GM06990 (cell line): ENCODE measurements around the gene CEP57L1.

DNA sequence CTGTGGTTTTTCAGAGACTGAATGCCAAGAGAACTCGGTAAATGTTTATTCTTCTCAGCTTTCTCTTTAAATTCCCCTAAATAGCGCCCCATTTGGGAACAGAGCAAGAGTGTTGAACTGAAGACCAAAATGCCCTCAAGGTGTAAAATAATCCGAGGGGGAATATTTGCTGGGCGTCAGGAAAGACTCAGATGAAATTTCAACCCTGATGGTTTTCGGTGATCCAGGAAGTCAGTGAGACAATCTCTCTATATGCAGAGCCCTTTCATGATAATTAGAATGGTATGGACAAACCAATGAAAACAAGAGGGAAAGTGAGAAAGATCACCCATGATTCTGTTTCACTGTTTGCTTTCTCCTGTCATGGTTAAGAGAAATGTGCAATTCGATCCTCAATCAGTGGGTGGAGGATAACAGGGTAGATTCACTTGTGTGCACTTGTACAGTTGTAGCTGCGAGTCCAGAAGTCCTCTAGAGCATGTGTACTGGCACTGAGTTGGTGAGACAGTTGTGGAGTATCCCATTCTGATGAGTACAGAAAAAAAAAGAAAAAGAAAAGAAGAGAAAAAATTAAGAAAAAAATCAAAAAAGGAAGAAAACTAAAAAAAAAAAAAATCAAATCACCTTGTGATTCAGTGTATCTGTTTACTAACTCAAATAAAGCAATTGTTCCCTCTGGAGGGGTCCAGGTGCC lies 165.0 kb downstream of the SCML4 start:
- RRBS: no CpG with 5 or more reads among the region's 7 CpGs

DNA sequence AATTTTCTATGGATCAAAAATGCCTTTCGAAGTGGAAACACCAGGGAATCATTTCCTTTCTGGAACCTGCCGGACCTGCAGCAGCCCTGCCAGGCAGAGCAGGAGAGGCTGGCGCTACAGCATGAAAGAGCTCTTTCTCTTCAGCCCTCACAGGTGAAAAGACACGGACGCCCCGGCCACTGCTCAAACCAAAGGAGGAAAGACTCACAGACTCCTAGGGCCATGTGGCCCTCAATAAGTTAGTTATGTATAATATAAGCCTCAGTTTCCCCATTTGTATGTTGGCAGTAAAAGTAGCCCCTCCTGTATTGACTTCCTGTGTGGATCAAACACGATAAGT lies 8.3 kb downstream of the SCML4 start:
- RRBS: 37% methylated on average over 3 of the region's 7 CpGs

DNA sequence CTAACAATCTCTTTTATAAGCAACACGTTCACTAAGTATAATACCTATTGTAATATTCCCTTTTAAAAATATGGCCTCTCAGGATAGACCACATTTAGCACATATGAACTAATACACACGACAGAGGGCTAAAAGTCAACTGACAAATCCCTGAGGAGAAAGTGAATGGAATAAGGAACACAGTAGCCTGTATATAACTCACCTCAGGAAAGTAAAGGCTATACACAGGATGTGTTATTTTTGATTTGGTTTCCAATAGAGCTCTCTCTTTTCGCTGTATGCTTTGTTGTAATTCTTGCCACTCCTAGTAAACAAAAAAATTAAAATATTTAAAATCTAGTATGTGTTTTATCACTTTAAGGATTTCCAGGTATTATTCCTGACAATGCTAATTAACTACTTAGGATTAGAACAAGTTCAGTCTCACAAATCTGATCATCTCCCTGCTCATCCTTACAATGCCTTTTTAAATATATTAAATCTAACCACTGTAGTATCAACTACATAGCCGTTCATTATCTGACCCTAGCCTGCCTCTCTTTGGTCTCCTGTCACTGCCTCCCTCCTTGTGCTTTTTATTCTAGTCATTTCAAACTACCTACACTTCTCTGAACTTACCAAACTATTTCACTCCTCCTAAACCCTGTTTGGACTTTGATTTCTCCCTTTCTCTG lies 57.0 kb upstream of the SCML4 start:
- RRBS: no CpG with 5 or more reads among the region's 4 CpGs

DNA sequence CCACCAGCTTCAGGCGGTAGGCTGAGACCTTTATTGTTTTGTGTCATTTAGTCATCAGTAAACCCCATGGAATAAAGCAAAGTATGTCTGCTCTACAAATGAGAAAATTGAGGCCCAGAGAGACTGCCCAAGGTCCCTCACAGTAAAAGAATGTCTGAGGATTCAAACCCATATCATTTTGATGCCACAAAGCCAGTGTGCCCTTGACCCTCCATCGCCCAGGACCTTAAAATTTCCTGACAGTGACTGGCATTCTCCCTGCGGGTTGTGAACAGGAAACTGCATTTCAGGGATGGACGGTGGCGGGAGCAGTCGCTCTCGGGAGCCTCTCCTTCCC lies 1.2 kb upstream of the SEC63 start:
- RRBS: no CpG with 5 or more reads among the region's 7 CpGs

DNA sequence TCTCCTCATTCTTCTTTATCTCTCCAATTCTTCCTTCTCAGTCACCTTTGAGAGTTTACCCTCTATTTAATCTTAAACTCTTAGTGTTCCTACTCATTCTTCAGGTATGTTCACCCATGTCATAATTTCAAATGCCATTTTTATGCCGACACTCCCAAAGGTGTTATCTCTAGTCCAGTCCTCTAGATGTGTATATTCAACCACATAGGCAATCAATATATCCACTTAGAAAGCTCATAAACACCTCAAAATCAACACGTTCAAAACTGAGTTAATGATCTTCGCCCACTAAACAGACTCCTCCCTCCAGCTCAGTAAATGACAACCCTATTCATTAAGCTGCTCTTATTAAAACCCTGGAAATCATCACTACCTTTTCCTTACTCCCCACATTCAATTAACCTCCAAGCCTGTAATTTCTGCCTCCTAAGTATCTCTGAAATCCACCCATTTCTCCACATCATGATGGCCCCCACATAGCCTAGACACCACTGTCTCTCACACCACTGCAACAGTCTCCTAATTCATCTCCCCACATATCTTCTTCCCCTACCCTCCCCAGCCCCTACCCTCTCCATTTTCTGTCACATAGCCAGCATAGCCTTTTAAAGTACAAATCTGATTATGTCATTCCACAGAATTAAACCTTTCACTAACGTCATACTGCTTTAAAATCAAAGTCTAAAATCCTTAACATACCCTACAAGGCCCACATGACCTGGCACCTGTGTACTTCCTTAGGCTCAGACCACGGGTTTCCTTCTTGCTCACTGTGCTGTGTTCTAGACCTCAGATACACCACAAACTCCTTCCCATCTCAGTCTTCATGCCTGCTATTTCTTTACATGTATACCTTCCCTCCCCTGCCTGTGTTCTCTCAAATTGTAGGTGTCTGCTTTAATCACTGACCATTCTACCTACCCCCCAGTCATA lies 6.1 kb downstream of the OSTM1 start:
- RRBS: no CpG with 5 or more reads among the region's 5 CpGs

GRCh38 chr6:108577410-108578363 lies 17.0 kb downstream of the FOXO3 start:
- RRBS: no CpG with 5 or more reads among the region's 6 CpGs

GRCh38 chr6:108578364-108579465 lies 18.0 kb downstream of the FOXO3 start:
- RRBS: no CpG with 5 or more reads among the region's 10 CpGs

GRCh38 chr6:108673157-108673373 lies 112.3 kb downstream of the FOXO3 start:
- RRBS: 63% methylated on average over 1 of the region's 6 CpGs

DNA sequence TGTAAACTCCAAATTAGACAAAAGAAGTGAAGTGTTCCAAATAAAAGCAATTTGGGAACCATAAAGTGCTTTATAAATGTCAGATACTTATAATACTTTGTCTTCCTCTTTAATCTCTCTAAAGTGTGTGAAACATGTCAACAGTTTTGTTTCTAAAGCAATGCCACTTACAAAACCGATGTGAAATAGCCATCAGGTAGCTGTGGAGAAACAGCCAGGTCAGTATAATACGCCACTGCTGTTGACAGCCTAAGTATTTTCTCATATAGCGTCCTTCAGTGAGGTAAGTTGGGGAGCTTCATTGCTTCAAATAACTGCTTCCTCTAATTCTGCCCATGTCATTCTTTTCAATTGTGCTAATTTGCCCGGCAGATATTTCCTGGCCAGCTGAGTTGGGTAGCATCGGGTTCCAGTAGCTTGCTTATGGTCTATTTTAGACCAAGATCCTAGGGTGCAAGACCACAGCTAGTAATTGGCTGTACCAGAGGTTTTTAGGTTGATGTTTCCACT lies 2.2 kb upstream of the ARMC2 start:
- RRBS: no CpG with 5 or more reads among the region's 5 CpGs

- RRBS: no CpG with 5 or more reads among the region's 4 CpGs
Measured at GRCh38 chr6:108851037-108851410, 2.8 kb downstream of the ARMC2 start.

DNA sequence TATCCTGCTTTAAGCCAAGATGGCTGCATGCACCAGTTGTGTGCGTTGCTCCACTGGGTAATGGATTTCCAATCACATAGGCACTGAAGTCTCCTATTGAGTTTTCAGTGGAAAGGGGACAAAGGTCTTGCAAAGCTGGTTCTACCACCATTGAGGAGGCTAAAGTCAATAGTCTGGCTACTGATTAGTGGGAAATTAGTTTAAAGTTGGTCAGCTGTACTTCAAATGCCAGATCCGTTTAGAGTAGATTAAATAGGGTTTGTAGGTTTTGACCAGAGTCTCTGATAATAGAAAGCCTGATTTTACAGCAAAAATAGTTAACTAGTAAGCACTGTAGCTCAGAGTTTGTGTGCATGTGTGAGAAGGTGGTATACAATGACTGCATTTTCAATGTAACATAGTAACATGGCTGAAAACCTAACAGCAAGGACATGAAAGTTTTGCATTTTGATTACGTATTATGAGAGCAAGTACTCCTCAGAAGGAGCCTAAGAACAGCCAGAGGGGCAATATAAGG lies 104.8 kb downstream of the SESN1 start:
- RRBS: no CpG with 5 or more reads among the region's 3 CpGs

GRCh38 chr6:108995693-108996257 lies 98.9 kb downstream of the SESN1 start:
- RRBS: no CpG with 5 or more reads among the region's 1 CpG

- RRBS: no CpG with 5 or more reads among the region's 1 CpG
Measured at GRCh38 chr6:109006859-109007390, 87.7 kb downstream of the SESN1 start.

GRCh38 chr6:109013386-109014143 lies 81.1 kb downstream of the SESN1 start:
- RRBS: no CpG with 5 or more reads among the region's 2 CpGs

DNA sequence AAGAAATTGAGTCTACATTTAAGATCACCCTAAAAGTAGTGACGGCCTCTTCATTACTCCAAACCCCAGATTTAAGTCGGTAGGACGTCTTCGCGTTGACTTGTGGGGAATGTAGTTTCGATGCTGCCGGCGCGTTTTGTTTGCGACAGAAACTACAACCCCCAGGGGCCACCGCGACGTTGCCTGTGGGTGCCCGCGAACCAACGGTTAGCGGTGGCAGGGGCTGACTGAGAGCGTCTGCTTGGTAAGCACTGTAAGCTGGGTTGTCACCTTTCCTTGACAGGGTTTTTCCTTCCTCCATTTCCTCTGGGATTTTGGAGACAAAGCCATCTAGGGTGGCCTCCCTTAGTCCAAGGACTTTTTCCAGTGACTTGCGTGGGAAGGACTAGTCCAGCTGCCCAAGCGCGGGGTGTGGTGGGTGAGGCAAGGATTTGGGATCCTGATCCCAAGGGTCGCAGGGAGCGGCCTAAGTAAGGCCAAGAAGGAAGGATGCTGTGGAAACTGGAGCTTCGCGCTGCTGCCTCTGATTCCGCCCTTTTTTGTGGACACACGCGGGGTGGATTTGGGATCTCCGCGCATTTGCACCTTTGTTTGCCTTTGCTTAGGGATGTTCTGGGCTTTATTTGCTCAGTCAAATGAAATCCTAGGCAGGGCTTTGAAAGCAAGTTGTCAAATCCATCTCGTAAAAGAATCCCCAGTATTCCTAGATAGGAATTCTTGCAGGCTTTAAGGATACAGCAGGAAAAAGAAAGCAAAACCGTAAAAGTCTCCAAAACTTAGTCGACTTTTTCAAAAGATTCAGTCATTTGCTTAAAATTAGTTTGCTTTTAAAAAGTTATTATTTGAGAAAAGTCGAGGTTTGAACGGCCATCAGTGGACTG lies at the start of gene CEP57L1:
TSS of gene CEP57L1 (plus strand) at position 176 of the 881 bp plus-strand sequence.
- RRBS: no CpG with 5 or more reads among the region's 35 CpGs

- RRBS: no CpG with 5 or more reads among the region's 24 CpGs
Measured at GRCh38 chr6:109236349-109237522, 141.4 kb downstream of the CEP57L1 start.

GRCh38 chr6:109292180-109292969 lies 89.9 kb downstream of the CD164 start:
- RRBS: no CpG with 5 or more reads among the region's 3 CpGs

DNA sequence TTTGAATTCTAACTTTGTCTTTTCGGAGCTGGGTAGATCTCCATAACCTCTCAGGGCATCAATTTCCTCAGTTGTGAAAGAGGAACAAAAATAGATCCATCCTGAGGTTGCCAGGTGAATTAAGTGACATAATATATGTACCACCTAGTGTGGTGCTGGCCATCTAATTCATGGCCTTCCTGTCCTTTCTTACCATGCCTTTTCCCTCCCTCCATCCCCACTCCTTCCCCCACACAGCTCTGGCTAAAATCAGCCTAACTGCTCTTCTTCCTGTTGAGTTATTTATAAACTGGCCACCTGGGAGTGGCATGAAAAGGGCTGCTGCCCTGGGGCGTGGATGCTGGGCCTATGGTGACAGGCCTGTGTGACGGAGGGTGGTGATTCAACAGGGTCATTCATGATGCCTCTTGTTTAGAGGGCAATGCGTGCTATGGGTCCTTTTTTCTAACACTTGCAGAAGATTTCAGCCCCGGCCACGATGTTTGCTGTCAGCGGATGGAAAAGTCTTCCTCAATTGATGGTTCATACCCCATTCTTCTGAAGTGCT lies 88.3 kb downstream of the CD164 start:
- RRBS: no CpG with 5 or more reads among the region's 7 CpGs

- RRBS: no CpG with 5 or more reads among the region's 6 CpGs
Measured at GRCh38 chr6:109307979-109308927, 74.0 kb downstream of the CD164 start.

DNA sequence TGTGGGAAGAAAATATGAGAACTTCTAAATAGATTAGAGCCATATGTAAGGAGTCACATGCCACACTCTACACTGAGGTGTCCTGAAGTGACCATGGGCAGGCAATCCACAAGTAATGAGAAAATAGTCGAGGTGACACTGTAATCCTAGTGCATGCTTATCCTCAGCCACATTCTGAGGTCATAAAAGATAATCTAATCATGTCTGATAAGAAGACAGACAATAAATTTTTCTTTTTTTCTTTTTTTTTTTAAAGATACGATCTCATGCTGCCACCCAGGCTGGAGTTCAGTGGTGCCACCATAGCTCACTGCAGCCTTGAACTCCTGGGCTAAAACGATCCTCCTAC lies 62.2 kb downstream of the CD164 start:
- RRBS: no CpG with 5 or more reads among the region's 3 CpGs